Heart right ventricle (tissue), 2 donors: ENCODE measurements around a stretch of chr6.

- PRO-cap, 2 experiments, result no peak in any of the 2 experiments
Measured at GRCh38 chr6:107811770-107812308, 12.3 kb downstream of the SCML4 start.

- PRO-cap, 2 experiments, result no peak in any of the 2 experiments
Measured at GRCh38 chr6:107869705-107870262, 45.7 kb upstream of the SCML4 start.

- PRO-cap, 2 experiments, result no peak in any of the 2 experiments
Measured at GRCh38 chr6:107870263-107871139, 46.4 kb upstream of the SCML4 start.

GRCh38 chr6:107901119-107901571 is 56.9 kb downstream of the SEC63 start:
- PRO-cap, 2 experiments, result no peak in any of the 2 experiments

- PRO-cap, 2 experiments, result no peak in any of the 2 experiments
Measured at GRCh38 chr6:107939063-107939428, 19.0 kb downstream of the SEC63 start.

DNA sequence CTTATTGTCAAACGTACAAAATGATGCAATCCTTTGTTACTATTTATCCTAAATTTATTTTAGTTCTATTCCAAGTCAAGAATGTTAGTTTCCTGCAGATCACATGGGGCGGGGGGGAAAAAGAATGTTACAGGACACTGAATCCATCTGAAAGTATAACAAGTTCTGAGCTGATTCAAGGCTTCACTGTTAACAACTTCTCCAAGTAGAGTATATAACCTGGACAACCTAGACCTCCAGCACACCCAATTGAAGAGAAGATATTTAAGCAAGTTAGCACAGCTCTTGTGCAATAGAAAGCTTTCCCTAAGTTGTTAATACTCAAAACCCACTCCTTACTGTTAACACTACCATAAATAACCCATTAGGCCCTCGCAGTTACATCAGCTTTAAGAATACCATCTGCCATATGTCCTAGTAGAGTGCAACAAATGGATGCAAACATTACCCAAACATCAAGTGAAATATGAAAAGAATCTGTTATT is 1.3 kb downstream of the SEC63 start:
- PRO-cap, 2 experiments, result no peak in any of the 2 experiments

DNA sequence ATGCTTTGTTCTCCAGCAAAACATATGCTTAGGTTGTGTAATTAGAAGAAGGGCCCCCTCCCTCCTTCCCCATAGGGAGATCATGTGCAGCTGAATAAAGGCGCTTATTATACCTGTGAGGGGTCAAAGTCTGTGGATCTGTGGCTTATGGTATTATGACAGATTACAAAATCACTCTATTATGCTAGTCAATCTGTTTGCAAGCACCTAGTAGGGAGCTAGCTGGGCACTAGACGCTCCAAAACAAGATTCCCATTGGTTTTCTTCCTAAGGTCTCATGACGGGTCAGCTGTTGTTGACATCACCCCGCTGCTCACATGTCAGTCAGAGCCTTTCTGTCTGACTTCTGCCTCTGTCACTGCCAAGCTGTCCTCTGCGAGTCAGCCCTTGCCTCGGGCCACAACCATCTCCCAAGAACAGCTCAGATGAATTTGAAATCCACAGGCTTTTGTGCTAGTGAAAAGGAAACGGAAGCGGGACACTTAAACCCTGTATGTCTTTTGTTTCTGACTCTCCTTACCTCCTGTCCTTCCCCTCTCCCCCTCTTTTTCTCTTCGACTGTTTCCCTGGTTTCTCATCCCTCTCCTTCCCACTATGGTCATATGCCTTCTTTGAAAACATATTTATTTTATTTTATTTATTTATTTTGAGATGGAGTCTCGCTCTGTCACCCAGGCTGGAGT is 44.9 kb upstream of the SEC63 start:
- PRO-cap, 2 experiments, result no peak in any of the 2 experiments

- PRO-cap, 2 experiments, result no peak in any of the 2 experiments
Measured at GRCh38 chr6:108068158-108069090, 6.1 kb downstream of the OSTM1 start.

- PRO-cap, 2 experiments, result peak in 1 of 2 experiments; most common plus-strand start chr6:108453997 (in 1); most common minus-strand start chr6:108453930 (in 1)
Measured at GRCh38 chr6:108453601-108454154, 107.0 kb upstream of the FOXO3 start.

DNA sequence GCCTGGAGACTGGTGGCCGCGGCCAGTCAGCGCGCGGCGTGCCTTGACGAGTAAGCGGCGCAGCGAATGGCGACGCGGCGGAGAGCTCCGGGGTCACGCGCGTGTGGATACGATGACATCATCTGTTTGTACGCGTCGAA is 2.4 kb upstream of the FOXO3 start:
- PRO-cap, 2 experiments, result peak in 2 of 2 experiments; most common minus-strand start position 40 of the sequence (in 1)

GRCh38 chr6:108582097-108582733 is 21.5 kb downstream of the FOXO3 start:
- PRO-cap, 2 experiments, result no peak in any of the 2 experiments

- PRO-cap, 2 experiments, result no peak in any of the 2 experiments
Measured at GRCh38 chr6:108597943-108598773, 37.4 kb downstream of the FOXO3 start.

- PRO-cap, 2 experiments, result no peak in any of the 2 experiments
Measured at GRCh38 chr6:108684914-108685956, 124.5 kb downstream of the FOXO3 start.

- PRO-cap, 2 experiments, result no peak in any of the 2 experiments
Measured at GRCh38 chr6:108793633-108793858, 54.7 kb upstream of the ARMC2 start.

GRCh38 chr6:108948082-108948397 is 99.8 kb downstream of the ARMC2 start:
- PRO-cap, 2 experiments, result no peak in any of the 2 experiments

- PRO-cap, 2 experiments, result peak in 1 of 2 experiments; most common plus-strand start chr6:108948668 (in 1); most common minus-strand start chr6:108948541 (in 1)
Measured at GRCh38 chr6:108948398-108949112, 100.3 kb downstream of the ARMC2 start.

GRCh38 chr6:109062792-109063153 is 31.9 kb downstream of the SESN1 start:
- PRO-cap, 2 experiments, result no peak in any of the 2 experiments

DNA sequence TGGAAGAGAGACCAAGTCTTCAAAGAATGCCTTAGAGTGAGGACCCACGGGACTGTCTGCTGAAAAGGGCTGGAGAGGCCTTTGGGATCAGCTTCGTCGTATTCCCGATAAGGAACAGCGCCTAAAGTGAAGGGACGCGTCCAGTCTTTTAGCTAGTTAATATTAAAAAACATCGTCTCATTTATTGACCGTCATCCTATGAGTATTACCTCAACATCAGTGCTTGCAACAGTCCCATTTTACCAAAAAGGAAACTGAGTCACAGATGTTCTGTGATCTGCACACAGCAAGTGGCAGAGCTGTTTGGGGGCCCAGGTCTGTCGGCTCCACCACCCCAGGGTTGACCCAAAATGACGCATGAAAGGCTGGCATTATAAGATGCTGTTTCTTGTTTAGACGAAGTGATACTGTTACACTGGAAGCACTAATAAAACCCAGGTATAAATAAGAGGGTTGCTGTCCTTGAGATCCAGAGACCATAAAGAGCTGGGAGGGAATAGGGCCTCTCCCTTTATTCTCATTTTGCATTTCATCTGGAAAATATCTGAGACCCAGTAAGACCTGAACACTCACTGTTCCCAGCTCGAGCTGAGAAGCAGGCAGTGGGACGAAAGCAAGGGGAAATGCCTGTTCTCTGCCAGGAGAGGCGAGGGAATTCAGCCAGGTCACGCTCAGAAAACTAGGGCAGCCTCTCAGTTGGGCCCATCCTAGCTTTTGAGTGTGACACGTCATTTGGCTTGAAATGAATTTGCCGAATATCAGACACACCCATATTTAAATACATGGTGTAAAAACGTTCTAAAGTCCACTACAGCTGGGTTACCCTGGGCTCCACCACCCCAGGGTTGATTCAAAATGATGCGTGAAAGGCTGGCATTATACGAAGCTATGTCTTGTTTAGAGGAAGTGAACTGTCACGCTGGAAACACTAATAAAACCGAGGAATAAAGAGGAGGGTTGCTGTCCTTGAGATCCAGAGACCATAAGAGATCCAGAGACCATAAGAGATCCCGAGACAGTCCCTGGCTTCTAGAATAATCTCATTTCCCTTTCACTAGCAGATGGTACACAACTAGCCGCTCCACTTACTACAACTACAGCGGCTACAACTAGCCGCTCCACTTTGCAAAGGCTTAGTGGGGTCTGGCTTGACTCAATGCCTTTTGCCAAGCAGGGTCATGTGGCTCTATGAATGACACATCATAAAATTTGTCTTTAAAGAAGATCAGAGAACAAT is 1.4 kb upstream of the MICAL1 start:
- PRO-cap, 2 experiments, result no peak in any of the 2 experiments

- PRO-cap, 2 experiments, result no peak in any of the 2 experiments
Measured at GRCh38 chr6:109458775-109459279, 3.3 kb upstream of the MICAL1 start.

- PRO-cap, 2 experiments, result no peak in any of the 2 experiments
Measured at GRCh38 chr6:109482742-109483052, 322 bp downstream of the ZBTB24 start.